Glomerular endothelial cell (primary cell): Measurements from ENCODE around the genes ARMCX4, ARMCX2, TCEAL8, TCEAL1, MORF4L2, PLP1, TMSB15B, SLC25A53 and PWWP3B.

DNA sequence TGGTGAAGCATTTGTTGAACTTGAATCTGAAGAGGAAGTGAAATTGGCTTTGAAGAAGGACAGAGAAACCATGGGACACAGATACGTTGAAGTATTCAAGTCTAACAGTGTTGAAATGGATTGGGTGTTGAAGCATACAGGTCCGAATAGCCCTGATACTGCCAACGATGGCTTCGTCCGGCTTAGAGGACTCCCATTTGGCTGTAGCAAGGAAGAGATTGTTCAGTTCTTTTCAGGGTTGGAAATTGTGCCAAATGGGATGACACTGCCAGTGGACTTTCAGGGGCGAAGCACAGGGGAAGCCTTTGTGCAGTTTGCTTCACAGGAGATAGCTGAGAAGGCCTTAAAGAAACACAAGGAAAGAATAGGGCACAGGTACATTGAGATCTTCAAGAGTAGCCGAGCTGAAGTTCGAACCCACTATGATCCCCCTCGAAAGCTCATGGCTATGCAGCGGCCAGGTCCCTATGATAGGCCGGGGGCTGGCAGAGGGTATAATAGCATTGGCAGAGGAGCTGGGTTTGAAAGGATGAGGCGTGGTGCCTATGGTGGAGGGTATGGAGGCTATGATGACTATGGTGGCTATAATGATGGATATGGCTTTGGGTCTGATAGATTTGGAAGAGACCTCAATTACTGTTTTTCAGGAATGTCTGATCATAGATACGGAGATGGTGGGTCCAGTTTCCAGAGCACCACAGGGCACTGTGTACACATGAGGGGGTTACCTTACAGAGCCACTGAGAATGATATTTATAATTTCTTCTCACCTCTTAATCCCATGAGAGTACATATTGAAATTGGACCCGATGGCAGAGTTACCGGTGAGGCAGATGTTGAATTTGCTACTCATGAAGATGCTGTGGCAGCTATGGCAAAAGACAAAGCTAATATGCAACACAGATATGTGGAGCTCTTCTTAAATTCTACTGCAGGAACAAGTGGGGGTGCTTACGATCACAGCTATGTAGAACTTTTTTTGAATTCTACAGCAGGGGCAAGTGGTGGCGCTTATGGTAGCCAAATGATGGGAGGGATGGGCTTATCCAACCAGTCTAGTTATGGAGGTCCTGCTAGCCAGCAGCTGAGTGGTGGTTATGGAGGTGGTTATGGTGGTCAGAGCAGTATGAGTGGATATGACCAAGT lies 4.5 kb downstream of the HNRNPH2 start:
- RAMPAGE, long total RNA = no peak

DNA sequence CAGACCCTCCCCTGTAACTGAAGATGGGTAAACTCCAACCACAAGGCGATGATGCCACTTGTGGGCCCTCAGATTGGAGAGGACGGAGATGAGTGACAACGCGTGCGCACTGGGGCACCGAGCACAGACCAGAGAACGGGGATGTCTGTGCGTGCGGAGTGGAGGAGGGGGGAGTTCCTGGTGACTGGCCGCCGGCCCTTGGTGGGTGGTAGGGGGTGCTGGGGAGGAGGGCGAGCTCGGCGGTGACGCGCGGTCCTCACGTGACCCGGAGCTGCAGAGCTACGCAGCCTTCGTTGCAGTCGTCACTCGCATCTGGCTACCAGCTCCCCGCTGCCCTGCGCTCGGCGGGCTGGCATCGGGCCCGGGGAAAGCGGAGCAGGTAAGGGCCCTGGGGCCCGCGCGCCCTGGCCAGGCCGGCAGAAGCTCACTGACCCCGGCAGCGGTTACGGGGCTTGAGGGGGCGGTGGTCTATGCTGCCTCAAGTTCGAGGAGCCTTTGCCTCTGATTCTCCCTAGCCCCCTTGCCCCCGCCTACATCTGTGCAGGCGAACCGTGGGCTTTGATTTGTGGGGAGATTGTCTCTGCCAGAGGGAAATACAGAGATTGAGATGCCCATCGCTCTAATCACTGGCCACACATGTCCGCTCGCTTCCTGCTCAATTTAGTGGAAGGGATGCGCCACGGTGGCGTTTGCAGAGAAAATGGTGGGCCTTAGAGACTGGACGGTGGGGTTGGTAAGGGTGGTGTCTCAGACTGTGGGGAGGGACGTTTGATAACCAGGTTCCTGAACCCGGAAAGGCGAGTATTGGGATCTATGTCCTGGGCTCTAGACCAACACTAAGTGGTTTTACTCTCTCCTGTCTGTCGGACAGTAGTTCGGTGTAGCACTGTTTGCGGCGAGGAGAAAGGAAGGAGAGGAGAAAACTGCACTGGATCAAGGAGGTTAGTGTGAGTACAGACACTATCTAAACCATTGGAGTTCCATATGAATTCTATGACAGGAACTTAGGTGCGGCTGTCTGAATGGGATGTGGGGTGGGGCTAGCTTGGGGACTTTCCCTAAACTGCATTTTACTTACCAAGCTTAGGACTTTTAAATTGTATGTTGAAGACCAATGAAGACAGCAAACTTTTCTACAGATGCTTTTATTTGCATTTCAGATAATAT lies at the start of gene ARMCX4:
ARMCX4 (plus strand) TSS at position 305 of the 1,167 bp plus-strand sequence.
- RAMPAGE, long total RNA = start-site peak on the plus strand centred at position 306 of the sequence, 8 bp wide, 57 and 97 reads in 2 replicates

GRCh38 chrX:101659004-101660316 lies at the start of gene ARMCX2:
TSS of gene ARMCX2 (minus strand) at chrX:101659850.
- RAMPAGE, long total RNA = start-site peak on the minus strand at chrX:101659847-101659853, 100 and 198 reads in 2 replicates

GRCh38 chrX:102155162-102155709 lies 541 bp downstream of the BEX5 start:
- RAMPAGE, long total RNA = no peak

GRCh38 chrX:103220330-103220863 lies 5.5 kb downstream of the BEX4 start:
- RAMPAGE, long total RNA = no peak

DNA sequence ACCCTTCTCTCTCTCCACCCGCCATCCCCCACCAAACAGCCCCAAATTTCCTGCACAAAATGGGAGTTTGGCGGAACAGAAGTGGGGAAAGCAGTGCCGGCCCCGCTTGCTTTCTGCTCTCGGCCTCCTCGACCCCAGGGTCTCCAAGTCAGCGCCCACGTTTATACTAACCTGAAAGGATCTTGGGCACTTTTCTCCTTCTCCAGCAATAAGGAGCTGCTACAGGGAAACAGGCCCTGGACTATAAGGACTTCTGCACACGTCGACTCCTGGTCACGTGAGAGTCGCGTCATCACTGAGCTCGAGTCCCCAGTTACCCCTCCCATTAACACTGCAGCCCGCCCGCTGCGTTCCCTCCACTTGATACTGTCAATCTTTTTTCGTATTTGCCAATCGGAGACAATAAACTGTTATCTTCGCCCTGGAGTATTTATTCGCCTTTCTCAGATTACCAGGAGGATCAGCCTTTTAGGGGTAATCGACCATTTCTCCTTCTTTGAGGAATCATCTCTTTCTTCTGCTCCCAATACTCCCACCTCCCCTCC lies at the start of gene TCEAL8:
TCEAL8 (minus strand) TSS at position 249 of the 545 bp plus-strand sequence.
- RAMPAGE, long total RNA = start-site peak on the minus strand centred at position 240 of the sequence, 63 bp wide, 3,182 and 2,060 reads in 2 replicates

- RAMPAGE, long total RNA = no peak
Observed at GRCh38 chrX:103356879-103357544, 706 bp downstream of the TCEAL9 start.

- RAMPAGE, long total RNA = no peak
Observed at GRCh38 chrX:103585832-103586012, 407 bp downstream of the TCEAL4 start.

GRCh38 chrX:103608439-103608978 lies 746 bp downstream of the TCEAL3 start:
- RAMPAGE, long total RNA = no peak

DNA sequence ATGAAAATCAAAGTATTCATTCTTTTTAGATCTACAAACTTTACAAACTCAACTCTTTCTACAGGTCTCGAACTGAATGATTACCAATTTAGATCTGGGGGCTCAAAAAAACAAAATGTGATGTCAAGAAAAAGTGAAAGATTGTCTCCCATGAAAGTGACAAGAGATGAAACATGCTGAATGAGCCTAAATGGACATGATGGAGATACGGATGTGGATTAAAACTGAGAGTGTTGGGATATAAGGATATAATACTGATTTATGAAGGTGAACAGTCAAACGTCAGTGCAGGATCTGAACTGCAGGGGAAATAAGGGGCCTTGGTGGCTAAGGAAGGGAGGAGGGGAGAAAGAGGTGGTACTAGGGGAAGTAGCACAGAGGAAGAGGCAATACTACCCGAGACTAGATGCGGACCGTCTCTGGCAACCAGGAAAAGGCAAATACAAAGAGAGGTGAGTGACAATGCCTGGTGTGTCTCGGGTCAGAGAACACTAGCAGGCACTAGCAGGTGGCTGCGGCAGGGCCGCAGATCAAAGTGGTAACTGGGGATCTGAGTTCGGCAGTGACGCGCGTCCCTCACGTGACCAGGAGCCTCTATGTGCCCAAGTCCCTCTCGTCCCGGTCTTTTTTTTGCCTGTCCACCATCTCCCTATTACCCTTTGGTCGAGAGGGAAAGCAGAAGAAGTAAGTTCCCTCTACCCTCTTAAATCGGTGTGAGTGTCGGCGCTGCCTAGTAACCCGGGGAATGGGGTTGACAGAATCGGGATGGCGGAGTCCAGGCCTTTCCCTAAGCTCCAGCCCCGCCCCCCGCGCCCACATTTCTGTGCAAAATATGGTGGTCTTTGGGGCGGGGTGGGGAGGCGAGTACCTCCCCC lies at the start of gene TCEAL1:
TCEAL1 (plus strand) TSS at position 634 of the 875 bp plus-strand sequence.
- RAMPAGE, long total RNA = no peak

- RAMPAGE, long total RNA = start-site peak on the minus strand at chrX:103686673-103686701, 756 and 422 reads in 2 replicates
Observed at GRCh38 chrX:103686298-103687128, at the start of gene MORF4L2. TSS of gene MORF4L2 (minus strand) at chrX:103686699.

DNA sequence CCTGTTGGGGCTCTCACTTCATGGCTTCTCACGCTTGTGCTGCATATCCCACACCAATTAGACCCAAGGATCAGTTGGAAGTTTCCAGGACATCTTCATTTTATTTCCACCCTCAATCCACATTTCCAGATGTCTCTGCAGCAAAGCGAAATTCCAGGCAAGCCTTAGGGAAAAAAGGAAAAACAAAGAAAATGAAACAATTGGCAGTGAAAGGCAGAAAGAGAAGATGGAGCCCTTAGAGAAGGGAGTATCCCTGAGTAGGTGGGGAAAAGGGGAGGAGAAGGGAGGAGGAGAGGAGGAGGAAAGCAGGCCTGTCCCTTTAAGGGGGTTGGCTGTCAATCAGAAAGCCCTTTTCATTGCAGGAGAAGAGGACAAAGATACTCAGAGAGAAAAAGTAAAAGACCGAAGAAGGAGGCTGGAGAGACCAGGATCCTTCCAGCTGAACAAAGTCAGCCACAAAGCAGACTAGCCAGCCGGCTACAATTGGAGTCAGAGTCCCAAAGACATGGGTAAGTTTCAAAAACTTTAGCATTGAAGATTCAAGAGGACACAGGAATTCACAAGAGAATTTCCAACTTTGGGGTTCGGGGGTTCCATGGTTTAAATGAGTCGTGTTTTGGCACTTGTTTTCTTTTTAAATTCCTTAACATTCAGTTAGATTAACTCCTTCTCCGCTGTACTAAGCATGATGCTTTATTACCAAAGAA lies at the start of gene PLP1:
PLP1 (plus strand) TSS at position 350 of the 707 bp plus-strand sequence.
- RAMPAGE, long total RNA = no peak

DNA sequence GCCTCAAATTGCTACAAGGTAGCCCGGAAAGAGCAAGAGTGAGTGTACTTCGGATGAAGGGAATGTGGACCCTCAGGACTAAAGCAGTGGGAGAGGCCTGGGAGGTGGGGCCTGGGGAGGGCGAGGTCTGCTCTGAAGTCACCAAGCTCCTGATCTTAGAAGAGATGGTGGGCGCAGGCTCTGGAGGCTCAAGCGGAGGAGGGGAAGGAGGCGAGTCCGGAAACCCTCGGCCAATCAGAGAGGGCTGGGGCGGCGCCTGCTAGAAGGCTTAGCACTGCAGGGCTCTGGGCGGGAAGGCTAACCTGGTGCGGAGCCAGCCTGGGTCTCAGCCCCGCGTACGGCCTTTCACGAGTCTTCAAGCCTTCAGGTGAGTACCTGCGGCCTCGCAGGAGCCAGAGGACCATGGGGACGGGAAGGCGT lies at the start of gene TMSB15B:
TMSB15B (plus strand) TSS at position 271 of the 420 bp plus-strand sequence.
- RAMPAGE, long total RNA = no peak

DNA sequence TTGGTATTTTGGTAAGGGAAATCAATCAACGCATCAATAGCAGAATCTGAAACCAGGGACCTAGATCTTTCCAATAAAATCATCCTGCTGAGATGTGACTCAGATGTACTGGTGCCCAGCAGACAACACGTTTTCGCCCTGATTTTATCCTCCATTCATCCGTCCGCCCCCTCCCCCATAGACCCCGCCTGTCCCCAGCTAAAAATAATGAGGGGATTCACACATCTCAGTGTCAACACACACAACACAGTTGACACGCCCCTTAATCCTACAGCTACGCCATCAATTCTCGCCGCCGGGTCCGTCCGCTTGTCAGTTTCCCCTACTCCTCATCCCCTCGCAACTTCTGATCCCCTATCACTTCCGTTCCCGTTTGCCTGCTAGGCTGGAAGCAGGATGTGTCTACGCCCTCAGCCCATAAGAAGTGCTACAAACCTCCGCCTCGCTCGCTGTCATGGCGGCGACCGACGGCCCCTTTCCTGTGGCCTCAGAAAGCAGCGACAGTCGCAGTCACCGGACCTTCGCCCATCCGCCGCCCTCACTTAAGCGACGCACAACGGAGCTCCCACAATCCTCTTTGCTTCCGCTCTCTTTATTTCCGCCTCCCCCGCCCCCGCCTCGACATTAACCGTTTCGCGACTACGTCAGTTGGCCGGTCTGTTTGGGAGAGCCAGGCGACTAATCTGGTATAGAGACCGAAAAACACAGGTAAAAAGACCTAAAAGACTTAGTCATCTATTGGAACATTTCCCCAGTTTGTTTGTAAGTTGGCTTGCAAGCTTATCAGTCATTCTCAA lies at the start of gene SLC25A53:
SLC25A53 (minus strand) TSS at position 567 of the 797 bp plus-strand sequence.
- RAMPAGE, long total RNA = start-site peak on the minus strand centred at position 511 of the sequence, 90 bp wide, 206 and 109 reads in 2 replicates

DNA sequence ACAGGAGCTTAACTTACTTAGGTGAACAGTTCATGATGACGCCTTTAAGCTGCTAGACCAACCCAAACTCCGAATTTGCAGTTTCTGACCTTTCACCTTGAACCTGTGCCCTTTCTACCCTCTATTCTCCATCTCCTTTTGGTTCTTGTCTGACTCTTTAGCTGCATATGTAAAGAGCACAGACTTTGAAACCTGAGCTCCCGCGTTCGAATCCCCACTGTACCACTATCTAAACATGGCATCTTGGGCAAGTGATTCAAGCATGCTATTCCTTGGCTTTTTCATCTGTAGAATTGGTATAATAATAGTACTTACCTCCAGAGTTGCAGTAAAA lies 398 bp upstream of the SLC25A53 start:
- RAMPAGE, long total RNA = no peak

DNA sequence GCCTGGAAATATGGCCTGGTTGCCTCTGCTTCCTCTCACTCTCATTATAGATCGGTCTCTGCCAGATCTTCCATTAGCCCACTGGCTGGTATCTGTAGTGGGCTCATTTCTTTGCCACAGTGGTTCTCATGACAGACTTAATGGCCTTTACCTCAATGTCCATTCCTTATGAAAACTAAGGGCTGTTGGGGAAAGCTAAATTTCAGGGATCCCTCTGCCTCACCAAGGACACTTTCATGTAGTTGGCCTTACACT lies 68.8 kb upstream of the IL1RAPL2 start:
- RAMPAGE, long total RNA = no peak

DNA sequence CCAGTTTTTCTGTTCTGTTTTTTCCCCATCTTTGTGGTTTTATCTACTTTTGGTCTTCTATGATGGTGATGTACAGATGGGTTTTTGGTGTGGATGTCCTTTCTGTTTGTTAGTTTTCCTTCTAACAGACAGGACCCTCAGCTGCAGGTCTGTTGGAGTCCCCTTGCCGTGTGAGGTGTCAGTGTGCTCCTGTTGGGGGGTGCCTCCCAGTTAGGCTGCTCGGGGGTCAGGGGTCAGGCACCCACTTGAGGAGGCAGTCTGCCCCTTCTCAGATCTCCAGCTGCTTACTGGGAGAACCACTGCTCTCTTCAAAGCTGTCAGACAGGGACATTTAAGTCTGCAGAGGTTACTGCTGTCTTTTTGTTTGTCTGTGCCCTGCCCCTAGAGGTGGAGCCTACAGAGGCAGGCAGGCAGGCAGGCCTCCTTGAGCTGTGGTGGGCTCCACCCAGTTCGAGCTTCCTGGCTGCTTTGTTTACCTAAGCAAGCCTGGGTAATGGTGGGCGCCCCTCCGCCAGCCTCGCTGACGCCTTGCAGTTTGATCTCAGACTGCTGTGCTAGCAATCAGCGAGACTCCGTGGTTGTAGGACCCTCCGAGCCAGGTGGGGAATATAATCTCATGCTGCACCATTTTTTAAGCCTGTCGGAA lies 310.9 kb downstream of the TEX13A start:
- RAMPAGE, long total RNA = no peak

DNA sequence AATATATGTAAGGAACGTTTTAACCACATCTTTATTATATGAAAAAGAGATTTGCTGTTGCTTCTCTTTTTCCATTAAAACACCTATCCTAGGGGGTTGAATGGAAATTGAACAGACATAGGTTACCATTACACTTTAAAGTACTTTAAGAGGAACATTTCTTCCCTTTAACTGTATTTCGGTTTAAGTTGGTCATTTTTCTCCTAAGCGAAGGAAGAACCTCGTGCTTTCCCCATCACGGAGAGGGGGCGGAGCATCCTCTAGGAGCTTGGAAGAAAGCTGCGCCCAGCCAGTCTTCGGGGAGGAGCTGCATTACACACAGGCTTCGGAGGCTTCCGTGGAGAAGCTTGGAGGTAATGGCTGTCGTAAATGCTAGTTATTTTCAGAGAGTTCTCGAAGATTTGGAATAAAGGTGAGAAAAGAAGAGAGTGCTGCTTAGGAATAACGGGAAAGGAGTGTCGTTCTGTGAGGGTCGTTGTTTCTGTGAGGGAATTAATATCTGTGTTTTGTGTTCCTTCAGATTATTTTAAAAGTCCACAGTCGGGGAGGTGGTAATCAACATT lies at the start of gene PWWP3B:
PWWP3B (plus strand) TSS at position 292 of the 563 bp plus-strand sequence.
- RAMPAGE, long total RNA = no peak

DNA sequence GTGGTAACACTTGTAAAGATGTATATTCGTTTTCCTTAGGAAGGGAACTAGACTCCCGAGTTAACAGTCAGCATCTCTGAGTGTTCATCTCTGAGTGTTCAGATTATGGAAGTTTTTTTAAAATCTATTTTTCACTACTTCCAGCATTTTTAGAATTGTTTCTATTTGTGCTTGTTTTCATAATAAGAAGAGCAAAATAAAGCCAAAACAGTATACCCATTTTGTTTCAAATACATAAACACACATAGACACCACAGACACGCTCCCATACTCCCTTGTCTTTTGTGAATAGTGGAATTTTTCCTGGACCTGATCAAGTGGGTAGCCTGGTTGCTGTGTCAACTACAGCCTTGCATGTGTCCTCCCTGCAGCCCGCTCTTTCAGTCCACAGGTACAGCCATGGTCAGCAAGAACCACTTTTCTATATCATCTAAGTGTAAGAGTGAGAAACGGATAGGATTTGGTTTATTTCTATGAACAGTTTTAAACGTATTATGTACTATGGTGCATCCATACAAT lies 9.8 kb downstream of the PWWP3B start:
- RAMPAGE, long total RNA = no peak

DNA sequence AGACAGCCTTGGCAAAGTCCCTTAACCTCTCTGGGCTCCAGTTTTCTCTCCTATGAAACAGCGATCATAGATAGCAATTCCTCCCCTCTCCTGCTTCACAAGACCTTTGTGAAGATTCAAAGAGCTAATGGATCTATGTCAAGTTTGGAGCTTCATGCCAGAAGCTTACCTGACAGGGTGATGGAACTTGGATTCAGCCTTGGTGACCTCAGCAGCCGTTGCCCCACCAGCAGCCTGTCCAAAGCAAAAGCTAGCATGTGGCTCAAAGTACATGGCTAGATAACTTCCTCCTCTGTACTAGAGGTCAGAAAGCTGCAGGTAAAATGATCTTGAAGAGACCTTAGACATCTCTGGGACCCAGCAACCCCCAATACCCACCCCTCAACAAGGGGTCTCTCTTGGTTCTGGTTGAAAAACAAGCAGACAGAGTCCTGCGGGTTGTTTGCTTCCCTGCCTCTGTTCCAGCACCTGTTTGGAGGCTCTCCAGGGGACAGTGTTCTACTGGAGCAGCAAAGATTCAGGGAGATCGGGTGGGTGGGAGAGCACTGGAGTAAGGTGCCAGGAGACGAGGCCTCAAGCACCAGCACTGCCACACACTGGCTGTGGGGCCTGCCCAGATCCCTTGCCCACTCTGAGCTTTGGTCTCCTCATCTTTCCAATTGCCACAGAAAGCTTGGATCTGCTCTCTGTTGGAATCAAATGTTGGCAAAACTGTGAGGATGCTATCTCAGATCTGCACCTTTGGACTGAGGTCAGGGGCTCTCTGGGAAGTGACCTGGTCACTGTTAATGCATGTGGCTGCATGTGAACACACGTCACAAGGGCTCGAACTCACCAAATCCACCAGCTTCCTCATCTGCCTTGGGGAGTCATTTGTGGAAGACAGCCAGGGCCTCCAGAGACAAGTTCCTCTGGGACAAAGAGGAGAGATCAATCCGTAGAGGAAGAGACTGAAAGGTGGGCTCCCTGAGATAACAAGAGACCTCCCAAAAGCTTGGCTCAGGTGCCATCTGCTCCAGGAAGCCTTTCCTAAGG lies 1.5 kb downstream of the RIPPLY1 start:
- RAMPAGE, long total RNA = no peak